Skin of body (tissue), 2 donors: ENCODE results near the gene FOXP1.

- RAMPAGE, long total RNA: no peak
Observed at GRCh38 chr3:69326762-69327427, 59.0 kb downstream of the FRMD4B start.

DNA sequence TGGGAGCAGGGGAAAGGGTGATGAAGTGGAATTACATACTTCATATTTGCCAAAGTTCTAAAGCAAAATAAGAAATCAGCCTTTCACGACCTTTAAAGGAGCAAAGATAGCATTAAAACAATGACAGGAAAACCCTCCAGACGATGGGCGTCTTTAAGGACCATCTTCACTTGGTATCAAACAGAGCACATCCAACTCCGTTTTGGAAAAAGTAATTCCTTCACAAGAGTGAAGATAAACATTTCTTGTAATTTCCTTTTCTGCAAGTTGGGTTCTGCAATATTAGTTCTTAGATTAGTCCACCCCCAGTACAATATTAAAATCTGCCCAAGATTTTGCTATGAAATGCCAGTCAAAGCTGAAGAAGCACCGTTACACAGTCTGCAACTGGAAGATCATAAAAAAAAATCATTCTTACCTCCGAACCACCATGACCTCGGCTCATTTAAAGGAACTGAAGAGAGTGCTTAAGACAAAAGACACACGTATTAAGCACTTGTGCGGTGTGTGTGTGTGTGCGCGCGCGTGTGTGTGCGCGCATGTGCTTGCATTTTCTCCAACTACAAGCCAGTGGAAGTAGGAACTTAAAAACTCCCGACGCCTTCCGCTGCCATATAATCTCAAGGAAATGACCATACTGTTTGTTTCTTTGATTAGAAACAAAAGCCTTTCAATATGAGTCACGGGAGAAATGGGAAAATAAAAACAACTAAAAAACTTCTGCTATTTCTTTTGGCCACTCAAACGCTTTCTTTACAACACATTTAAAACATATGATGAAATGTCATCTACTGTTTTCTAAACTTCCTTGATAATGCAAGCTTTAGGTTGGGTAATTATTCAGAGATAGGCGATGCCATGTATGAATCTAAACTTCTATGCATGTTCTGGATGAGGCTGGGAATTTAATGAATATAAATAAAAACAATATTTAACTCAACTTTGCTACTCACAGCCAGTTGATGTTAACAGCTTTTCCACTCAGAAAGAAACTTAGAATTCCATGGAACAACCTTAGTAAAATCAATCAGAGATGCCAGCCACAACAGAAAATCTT lies 32.4 kb downstream of the FRMD4B start:
- RAMPAGE, long total RNA: no peak

DNA sequence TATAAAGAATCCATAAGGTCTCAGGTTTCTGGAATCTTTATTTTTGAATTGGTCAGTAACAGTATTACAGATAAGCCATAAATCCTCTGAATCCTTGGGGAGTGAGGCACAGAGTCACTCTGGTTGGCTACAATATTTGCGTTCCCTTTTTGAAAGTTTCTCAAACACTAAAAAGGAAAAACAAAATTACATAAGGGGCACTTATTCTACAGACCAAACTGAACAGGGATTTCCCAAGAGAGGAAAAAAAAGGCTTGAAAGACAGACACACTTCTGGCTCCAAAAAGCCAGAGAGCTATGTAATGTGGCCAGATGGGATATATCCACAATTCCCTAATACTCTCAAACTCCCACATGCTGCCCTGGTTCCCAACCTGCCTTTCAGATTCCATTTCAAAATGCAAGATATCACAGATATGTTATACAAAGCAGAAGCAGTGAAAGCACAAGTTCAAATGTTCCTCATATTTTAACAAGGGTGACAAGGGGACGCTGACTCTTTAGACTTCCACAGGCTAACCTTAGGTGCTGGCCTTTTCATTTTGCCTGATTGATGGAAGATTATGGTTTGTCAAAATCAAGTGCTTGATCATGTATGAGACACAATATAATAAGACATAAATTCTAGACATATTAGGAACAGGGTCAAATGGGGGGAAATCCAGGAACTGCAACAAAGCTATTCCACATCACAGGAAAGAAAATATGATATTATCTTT lies 1.5 kb downstream of the FRMD4B start:
- RAMPAGE, long total RNA: no peak

DNA sequence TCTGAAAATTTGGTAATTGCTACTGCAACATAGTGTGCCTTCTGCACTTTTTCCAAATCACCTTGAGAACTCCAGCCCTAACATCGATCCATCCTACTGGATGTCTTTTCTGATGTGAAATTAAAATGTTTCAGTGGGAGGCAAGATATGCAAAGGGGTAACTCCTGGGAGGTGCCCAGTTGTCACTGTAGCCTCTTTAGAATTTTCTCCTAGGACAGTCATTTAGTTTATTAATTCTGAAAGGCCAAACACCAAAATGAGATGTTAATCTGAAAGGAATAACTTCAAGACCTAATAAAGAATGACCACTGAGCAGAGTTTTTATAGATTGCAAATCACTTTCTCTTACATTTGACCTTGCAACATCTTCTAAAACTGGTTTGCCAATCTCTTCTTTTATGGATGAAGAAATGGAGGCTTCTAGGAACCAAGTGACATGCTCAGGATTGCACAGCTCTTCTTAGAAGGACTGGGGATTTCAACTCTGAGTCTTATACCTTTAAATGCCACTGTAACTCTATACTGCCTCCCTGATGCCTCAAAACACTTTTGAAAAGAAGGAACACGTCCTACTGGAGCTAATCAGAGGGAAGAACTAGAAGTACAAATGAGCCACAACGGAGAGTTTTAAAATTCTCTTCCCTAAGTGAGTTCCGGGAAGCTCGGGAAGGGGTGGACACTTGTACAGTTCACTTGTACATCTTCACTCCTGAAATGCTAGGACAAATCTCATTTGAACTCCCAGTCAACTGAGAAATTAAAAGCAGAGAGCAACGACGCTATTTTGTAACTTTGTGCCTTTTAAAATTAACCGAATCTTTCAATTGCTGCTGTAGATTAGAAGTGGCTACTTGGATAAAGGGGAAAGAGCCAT lies 1.1 kb upstream of the MITF start:
- RAMPAGE, long total RNA: no peak

- RAMPAGE, long total RNA: no peak
Observed at GRCh38 chr3:69762439-69762969, 23.2 kb downstream of the MITF start.

GRCh38 chr3:69771067-69771775 lies 32.0 kb downstream of the MITF start:
- RAMPAGE, long total RNA: no peak

- RAMPAGE, long total RNA: no peak
Observed at GRCh38 chr3:71153684-71154007, 429.9 kb downstream of the FOXP1 start.

DNA sequence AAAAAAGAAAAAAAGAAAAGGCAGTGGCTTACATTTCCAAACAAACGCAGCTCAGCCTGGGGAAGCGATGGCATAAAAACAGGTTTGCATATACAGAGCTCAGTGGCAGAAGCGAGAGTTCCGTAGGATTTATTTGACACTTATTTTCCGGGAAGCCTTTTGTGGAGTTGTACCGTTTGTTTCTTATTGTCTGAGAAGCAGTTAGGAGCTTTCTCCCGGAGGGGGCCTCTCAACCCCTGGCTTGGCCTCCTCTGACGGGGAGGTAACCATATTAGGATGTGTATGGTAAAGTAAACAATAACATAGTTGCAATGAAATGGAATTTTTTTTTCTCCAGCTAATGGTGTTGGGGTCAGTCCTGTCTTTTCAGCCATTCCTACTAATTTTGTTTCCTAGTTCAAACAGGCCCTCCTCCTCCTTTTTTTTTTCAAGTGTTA lies 338.5 kb downstream of the FOXP1 start:
- RAMPAGE, long total RNA: no peak

DNA sequence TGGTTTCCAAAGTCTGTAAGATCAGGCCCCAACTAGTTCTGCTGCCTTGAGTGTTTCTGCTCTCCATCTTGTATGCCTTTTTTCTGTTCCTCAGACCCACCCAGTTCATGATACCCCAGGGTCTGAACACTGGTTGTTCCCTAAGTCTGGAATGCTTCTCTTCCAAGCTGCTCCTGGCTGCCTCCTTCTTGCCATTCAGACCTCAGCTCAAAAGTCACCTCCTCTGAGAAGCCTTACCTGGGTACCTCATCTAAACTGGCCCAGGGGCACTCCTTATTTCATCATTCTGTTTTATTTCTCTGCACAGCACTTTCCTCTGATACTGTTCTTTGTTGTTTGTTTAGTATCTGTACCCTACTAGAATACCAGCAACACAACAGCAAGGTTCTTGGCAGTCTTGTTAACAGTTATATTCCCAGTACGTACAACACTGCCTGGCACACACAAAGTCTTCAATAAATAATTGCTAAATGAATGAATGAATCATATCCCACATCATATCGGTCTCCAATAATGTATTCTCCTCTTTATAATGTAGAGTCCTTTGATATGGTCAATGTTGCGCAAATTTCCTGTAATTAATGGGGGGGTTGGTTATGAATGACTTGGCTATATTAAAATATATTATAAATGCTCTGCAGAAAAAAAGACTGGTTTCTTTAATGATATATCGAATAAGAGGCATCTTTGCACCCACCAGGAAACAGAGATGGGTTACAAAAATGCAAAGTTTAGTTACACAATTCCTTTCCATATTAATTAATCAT lies 188.1 kb downstream of the FOXP1 start:
- RAMPAGE, long total RNA: no peak

- RAMPAGE, long total RNA: no peak
Observed at GRCh38 chr3:71488369-71488849, 95.1 kb downstream of the FOXP1 start.

GRCh38 chr3:71581485-71582011 lies 2.0 kb downstream of the FOXP1 start:
- RAMPAGE, long total RNA: no peak

DNA sequence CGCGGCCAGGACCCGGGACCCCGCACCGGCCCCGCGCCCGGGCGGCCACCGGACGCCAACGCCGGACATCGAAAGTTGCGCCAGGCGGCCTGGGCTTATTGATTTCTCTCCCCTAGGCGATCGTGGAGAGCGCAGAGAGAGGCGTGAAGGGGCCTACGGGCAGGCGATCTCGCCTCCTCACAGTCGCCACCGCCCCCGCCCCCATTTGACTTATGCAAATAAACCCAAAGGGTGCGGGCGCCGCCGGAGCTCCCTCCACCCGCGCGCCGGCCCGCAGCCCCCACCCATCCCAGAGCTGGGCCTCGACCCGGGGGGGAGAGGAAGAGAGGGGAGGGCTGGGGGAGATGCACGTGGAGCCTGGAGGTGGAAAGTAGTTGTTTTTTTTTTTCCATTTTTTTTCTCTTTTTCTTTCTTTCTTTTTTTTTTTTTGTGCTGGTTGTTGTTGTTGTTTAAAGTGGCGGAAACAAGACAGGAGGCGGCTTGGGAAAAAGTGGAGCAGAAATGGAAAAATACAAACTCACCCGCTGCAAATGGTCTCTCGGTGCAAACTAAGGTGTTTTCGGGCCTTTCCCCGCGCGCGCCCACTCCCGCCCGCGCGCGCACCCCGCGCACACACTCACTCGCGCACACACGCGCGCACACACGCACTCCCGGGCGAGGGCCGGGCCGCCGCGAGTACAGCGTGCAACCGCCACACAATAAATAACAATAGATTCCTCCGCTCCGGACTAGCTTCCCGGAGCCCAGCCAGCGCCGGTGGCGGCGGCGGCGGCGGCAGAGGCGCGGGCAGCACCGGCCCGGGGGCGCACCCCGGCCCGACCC lies at the start of gene FOXP1:
Gene FOXP1 (minus strand): TSS at position 679 of the 822 bp plus-strand sequence.
- RAMPAGE, long total RNA: no peak

DNA sequence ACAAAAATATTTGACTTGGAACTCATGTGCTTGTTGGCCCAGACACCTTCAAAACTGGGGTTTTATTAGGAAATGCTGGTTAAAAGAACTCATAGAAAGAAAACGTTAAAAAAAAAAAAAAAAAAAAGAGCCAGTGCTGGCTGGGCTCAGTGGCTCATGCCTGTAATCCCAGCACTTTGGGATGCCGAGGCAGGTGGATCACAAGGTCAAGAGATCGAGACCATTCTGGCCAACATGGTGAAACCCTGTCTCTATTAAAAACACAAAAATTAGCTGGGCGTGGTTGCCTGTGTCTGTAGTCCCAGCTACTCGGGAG lies 31.5 kb upstream of the FOXP1 start:
- RAMPAGE, long total RNA: no peak

DNA sequence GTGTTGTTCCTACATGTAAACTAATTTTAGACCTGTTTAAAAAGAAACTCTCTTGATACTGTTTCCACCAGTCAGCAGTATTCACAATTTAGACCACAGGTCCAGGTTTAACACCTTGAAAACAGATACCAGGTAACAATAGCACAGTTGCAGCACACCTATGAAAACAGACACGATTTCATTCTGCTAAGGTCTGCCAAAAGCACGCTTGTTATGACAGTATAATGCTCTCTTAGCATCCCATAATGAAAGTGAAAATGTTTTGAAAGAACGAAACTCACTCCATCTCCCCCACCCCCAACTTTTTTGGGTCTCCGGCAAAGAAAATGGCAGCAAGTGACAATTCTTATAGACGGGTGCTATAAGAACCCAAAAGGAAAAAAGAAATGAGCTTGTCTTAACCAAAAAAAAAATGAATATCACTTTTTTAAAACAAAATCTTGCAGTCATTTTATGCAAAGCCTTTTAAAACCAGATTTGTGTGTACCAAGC lies 1.6 kb downstream of the EIF4E3 start:
- RAMPAGE, long total RNA: no peak

DNA sequence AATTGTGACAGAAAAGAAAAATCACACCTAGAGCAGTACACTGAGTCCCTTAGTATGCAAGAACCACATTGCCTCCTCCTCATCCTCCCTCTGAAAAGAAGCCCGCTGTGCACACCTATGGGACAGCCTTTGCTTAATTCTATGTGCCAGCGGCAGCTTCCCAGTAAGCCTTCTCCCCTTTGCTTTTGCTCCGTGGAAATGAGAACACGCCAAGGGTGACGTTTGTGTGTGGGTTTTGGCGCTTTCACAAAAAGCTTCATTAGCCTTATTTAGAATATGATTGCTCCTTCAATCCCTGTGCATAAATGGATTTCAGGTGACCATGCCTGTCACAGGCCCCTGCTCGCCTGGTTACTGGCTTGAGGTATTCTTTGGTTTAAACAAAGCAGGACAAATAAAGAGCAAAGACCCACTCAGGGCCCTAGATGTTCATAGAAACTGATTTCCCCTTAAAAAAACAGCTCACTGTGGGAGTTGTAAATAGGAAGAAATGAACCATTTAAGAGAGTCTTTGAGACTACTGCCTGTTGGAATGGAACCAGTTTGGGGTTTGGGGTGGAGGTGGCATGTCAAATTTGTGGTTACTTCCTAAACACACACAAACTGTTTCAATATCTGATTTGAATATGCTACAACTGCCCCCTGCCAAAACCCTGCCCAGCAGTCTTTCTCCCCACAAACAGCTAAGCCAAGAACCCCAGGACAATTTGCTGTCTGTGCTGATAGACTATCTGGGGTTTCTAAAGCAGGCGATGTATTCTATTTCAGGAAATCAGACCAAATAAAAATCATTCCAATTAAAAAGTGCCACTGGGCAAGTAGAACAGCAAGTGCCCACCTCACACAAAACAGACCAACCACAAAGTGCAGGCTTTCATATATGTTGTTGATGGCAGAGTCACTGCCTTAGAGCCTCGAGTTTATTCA lies 293.6 kb upstream of the PROK2 start:
- RAMPAGE, long total RNA: no peak

GRCh38 chr3:72487222-72487939 lies 360.9 kb downstream of the SHQ1 start:
- RAMPAGE, long total RNA: no peak

- RAMPAGE, long total RNA: no peak
Observed at GRCh38 chr3:72821870-72822528, 26.2 kb downstream of the SHQ1 start.

GRCh38 chr3:72887332-72887805 lies 477 bp upstream of the GXYLT2 start:
- RAMPAGE, long total RNA: no peak

- RAMPAGE, long total RNA: no peak
Observed at GRCh38 chr3:72961711-72962303, 34.8 kb upstream of the PPP4R2 start.

DNA sequence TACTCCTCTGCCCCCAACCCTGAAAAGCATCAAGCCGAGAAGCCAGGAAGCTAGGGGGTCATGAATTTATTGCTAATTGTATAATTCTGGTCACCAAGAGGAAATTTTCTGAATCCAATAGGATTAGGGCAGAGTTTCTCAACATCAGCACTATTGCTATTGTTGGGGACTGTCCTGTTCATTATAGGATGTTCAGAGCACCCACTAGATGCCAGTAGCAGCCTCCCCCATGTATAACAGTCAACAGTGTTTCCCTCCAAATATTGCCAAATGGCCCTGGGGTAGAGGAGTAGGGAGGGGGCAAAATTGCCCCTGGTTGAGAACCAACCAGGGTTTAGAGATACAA lies 31.1 kb upstream of the PPP4R2 start:
- RAMPAGE, long total RNA: no peak